H9 (cell line): ENCODE measurements around a stretch of chr1.

- PRO-cap: no peak
Measured at GRCh38 chr1:38243236-38243669, 196.7 kb upstream of the POU3F1 start.

- PRO-cap: bidirectional peak, plus-strand start at chr1:38804390, minus-strand start at chr1:38804202
Measured at GRCh38 chr1:38803789-38804712, 55.5 kb downstream of the RRAGC start.

DNA sequence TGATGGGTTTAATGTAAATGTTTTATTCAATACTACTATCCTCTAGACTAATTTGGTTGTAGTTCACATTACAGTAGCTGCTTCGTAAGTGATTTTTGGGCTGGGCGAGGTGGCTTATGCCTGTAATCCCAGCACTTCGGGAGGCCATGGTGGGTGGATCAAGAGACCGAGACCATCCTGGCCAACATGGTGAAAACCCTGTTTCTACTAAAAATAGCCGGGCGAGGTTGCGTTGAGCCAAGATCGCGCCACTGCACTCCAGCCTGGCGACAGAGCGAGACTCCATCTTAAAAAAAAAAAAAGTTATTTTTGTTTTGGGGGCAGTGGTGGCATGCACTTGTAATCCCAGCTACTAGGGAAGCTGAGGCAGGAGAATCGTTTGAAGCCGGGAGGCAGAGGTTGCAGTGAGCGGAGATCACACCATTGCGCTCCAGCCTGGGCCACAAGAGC lies 2.1 kb downstream of the AKIRIN1 start:
- PRO-cap: no peak

GRCh38 chr1:39110485-39111315 lies 84.5 kb downstream of the NDUFS5 start:
- PRO-cap: no peak

GRCh38 chr1:39254139-39254747 lies 49.7 kb downstream of the MACF1 start:
- PRO-cap: no peak

GRCh38 chr1:39268007-39268717 lies 63.7 kb downstream of the MACF1 start:
- PRO-cap: bidirectional peak, plus-strand start at chr1:39268586, minus-strand start at chr1:39268514

DNA sequence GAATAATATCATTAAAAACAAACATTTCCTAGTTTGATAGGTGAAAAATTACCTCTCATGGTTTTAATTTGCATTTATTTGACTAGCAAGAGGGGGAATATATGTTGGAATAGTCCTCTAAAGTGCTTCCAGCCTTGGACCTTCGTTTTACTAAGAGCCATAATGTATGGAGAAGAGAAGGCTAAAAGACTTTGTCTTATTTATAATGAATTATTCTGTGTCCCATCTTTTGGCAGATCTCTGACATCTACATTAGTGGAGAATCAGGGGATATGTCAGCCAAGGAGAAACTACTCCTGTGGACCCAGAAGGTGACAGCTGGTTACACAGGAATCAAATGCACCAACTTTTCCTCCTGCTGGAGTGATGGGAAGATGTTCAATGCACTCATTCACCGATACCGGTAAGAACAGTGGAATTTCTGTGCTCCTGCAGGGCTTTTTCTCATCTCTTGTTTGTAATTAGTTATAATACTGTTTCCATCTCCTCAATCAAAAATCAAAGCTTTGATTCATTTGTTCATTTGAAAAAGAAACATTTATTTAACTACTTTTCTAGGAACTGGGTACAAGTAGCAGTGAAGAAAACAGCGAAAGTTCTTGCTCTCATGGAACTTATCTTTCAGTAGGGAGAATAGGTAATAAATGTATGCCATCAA lies 77.6 kb downstream of the MACF1 start:
- PRO-cap: no peak

DNA sequence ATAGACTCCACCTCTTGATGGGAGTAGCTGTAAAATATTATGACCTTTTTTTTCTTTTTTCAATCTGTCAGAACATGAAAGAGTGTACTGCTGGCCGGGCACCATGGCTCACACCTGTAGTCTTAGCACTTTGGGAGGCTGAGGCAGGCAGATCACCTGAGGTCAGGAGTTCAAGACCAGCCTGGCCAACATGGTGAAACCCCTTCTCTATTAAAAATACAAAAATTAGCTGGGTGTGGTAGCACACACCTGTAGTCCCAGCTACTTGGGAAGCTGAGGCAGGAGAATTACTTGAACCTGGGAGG lies 91.8 kb downstream of the MACF1 start:
- PRO-cap: no peak

GRCh38 chr1:39333473-39334223 lies 129.2 kb downstream of the MACF1 start:
- PRO-cap: no peak

DNA sequence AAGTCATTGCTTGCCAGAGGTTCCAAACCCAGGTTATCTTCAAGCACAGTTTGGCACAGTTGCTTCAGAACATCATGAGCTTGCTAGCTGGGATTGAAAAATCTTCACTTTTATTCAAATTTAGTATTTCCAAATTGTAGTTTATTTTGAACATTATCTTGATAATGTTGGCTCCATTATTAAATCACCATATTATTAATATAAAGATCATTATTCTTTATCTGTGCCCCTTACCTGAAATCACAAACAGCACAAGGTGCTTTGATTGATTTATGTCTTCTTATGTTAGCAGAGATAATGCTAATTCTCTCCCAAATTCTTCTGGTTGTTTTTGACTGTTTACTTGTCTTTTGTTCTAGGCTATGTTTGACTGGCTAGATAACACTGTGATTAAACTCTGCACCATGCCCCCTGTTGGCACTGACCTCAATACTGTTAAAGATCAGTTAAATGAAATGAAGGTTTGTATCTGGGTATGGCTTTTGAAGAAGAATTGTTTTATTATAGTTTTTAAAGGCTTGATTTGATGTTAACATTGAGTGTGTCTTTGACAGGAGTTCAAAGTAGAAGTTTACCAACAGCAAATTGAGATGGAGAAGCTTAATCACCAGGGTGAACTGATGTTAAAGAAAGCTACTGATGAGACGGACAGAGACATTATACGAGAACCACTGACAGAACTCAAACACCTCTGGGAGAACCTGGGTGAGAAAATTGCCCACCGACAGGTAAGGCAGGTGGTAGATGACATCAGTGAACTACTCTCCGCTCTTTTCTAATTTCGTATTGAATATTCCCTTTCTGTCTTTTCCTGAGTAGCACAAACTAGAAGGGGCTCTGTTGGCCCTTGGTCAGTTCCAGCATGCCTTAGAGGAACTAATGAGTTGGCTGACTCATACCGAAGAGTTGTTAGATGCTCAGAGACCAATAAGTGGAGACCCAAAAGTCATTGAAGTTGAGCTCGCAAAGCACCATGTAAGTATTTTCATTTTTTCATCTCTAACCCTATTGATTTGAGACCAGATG lies 49.5 kb upstream of the BMP8A start:
- PRO-cap: no peak

DNA sequence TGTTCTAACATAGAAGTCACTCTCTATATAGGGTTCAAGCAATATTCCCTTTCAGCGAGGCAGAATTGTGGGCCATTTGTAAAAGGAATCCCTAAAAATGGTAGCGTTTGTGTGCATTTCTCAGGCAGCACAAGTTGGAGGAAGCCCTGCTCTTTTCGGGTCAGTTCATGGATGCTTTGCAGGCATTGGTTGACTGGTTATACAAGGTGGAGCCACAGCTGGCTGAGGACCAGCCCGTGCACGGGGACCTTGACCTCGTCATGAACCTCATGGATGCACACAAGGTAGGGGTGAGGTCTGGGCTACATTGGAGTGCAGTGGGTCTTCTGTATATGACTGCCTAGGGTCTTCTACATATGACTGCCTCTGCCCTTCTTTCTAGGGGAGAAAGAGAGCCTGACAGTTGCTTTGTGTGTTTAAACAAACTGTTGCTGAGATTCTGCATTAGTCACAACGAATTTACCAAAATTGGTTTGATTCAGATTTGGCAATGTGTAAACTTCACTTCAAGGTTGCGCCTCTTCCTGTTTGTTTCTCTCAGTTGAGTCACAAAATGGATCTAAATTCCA lies 40.4 kb upstream of the BMP8A start:
- PRO-cap: no peak

DNA sequence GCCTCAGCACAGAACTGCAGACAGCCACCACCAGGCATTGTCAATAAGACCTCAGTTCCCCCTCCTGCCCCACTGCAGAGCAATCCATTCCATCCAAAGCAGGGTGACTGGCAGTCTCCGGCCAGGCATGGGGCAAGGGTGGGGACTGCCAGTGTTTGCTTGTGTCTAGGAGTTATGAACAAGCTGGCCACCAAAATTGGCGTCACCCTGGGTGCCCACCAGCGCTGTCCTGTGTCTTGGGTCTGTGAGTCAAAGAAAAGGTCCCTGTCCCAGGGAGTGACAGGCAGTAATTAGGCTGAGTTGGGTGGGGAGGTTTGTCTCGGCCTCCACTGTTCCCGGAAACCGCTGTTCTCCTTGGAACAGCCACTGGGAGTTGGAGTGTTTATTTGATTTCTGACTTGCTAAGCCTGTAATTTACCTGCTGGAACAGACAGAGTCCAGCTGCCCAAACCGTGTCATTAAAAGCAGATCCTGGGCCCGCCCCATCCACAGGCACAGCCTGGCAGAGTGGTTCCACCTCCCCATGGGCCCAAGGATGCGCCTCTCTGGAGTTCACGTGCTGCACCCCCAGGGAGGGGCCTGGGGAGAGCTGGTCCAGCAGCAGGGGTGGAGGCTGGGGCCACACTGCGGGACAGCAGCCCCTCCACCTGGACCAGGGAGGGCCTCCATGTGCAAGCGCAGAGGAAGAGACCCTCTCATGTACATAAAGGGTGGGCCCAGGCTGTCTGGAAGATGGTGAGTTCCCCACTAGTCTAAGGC lies 35.7 kb downstream of the BMP8A start:
- PRO-cap: no peak

DNA sequence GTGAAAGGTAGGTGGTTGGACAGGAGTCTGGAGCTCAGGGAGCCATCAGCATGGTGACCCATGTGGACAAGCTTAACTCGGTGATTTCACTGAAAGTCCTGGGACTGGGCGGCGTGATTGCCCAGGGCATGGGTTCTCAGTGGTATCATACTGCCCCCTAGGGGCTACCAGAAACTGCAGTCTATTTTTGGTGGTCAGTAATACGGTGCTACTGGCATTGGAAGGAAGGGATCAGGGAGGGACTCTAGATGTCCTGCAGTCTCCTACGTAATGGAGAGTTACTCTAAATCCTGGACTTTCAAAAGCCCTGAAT lies 37.4 kb downstream of the PABPC4 start:
- PRO-cap: no peak

DNA sequence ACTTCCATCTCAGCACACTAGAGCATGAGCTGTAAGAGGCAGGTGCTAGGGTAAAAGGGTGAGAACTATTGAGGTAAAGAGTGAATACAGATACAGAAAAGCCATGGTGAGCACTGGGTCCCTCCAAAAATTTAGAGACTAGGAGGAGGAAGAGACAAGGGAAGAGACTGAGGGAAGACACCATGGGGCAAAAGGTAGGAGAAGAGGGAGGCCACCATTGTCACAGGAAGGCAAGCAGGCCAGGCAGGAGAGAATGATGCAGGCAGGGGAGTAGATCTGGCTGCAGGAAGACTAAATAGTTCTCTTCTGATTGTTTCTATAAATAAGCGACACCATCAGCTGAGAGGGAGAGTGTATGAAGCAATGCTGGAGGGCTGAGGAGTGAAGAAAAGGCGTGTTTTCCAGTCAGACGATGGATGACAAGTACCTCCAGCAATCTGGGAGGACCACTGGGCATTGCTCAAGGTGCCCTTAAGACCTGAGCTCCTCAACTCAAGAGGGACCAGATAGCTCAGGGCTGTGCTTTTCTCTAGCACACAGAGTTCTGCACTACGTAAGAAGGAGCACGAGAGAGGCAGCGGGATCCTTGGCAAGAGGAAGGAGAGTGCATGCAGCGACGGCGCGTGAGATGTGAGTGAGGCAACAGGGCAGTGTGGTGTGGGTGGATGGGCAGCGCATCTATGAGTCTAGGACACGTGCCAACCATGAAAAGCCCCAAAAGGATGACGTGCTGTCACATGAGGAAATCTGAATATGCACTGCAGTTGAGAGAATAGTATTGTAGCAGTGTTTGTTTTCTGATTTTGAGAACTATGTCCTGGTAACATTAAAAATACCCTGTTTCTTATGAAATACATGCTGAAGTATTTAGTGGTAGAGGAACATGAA lies 36.1 kb downstream of the PABPC4 start:
- PRO-cap: no peak

DNA sequence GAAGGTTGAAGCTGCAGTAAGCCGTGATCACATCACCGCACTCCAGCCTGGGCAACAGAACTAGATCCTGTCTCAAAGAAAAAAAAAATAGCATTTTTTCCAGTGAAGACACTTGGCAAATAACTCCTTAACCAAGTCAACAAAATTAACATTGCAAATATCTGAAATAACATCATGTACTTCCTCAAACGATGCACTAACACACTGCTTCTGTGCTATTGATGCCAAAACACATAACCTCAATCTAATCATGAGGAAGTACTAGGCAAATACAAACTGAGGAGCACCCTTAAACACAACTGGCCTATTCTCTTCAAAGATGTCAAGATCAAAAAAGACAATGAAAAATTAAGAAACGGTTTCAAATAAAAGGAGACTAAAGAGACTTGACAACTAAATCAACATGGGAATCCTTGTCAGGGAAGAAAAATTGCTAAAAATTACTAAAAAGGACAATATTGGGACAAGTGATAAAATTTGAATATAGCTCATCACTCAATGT lies 32.2 kb downstream of the PABPC4 start:
- PRO-cap: no peak

- PRO-cap: no peak
Measured at GRCh38 chr1:39566288-39567261, 10.0 kb downstream of the PABPC4 start.

DNA sequence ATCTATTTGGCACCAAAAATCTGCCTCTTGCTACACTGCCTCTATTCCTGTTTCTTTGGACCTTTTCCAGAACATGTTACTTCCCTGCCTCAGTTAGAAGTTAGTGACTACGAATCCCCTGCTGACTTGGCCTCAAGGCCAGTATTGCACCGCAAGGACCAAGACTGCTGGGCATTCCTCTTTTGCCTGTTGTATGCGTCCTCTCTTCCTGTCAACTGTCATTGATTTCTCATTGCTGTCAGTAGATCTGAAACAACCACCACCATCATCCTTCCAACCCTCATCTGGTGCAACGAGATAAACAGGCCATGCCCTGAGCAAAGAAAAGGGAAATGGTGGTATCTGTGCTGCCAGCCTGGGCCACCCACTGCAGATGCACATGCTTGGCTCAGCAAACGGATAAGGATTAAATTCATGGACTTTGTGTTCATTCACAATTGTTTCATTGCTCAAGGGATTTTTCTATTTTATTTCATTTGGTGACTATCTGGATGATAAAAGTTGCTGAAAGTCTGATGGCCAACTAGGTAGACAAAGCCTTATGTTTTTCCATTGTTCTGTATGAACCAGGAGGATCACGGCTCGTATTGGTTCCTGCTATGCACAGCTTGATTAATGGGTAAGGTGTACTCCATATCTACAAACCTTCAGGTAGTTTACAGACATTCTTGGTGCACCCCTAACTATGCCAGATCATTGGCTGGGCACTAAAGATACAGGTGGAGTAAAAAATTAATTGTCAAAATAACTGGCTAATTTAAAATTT lies 13.6 kb downstream of the OXCT2 start:
- PRO-cap: no peak

DNA sequence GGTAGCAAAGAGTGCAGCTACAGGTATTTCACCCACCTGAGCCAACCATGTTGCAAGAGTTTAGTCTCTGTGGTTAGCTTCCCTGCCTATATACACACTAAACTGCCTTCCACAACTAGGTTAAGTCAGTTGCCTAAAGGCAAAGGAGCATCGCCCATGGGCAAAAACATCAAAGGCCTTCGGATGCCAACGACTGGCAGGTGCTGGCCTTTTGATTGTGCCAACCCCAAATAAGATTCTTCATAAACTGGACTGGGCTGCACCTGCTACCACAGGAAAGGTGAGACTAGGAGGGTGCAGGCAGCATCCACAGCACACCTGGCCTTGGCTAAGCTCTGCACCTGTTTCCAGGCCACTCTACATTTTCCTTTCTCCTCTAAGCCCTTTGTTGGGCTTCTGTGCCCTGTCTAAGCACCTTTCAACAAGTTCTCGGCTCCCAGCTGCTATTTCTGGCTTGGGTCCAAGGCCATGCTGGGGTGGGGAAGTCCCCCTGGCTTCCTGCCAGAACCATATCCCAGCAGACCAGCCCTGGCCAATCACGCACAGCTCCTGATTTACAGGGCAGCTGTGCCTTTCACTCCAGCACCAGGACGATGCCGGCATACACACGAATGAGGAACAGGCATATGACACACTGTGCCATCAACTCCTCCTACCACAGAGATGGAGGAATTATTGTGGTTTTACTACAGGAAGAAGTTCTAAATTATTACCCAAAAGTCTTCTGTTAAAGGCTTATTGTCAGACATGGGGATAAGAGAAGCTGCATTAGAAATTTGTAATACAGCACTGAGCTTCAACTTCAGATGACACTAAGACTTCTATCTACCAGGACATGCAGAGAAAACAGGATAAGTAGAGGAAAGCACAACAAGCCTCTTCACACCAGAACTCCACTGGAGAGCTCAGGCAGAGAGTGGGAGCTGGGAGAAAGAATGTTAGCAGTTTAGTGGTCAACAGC lies 37.7 kb downstream of the TRIT1 start:
- PRO-cap: no peak

GRCh38 chr1:39922041-39922904 lies 20.6 kb upstream of the MYCL start:
- PRO-cap: bidirectional peak, plus-strand start at chr1:39922661, minus-strand start at chr1:39922442

- PRO-cap: no peak
Measured at GRCh38 chr1:39937170-39937559, 17.8 kb upstream of the MFSD2A start.